Skeletal muscle satellite cell (primary cell): Measurements from ENCODE around the gene ZSCAN32.

- CAGE, long polyA plus RNA = no peak
Measured at GRCh38 chr16:3400434-3401685, at the start of gene ZSCAN32. Gene ZSCAN32 (minus strand): TSS chr16:3401004.

DNA sequence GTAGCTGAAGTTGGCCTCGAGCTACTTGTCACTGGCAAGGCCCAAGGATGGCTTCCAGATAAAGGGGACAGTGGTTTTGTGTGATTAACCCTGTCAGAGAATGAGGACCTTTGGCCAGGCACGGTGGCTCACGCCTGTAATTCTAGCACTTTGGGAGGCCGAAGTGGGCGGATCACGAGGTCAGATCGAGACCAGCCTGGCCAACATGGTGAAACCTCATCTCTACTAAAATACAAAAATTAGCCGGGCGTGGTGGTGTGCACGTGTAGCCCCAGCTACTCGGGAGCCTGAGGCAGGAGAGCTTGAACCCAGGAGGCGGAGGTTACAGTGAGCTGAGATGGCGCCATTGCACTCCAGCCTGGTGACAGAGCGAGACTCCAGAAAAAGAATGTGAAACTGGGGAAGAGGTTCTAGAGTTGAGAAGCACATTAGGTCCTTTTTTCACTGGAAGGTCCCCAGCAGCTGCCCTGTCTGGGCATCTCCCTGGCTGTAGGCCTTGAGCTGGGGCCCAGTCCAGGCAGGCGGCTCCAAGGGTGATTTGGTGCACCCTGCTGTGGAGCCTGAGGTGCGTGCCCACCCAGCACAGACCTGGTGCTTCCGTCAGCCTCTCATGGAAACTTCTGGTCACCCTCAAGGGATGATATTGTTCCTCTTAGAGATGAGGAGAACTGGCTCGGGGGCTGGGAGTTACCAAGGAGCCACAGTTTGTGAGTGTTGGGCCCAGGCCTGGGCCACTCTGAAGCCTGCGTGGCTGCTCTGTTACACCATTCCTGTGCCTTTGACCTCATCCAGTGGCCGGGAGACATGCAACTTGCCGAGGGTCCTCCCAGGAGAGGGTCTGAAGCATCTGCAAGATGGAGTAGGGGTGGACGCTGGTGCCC is 8.0 kb downstream of the C16orf90 start:
- CAGE, long polyA plus RNA = no peak

DNA sequence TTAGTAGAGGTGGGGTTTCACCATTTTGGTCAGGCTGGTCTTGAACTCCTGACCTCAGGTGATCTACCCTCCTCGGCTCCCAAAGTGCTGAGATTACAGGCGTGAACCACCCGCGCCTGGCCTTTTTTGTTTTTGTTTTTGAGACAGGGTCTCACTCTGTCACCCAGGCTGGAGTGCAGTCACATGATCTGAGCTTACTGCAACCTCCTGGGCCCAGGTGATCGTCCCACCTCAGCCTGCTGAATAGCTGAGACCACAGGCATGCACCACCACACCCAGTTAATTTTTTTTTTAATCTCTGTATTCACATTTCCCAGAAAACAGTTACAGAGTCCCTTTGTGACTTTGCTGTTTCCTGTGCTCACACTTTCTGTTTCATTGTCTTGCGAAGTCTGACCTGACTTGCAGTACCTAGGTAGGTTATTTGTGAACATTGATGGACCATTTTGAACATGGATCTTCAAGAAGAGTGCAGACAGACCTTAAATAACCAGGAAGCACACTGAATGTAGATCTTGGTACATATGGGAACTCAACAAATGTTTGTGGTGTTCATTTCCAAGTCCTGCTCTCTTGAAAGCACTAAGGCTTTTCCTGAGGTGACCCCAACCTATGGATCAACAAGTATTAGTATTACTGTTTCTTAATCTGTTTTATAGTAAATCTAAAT is 2.8 kb downstream of the CLUAP1 start:
- CAGE, long polyA plus RNA = no peak

GRCh38 chr16:3509484-3510016 is 8.7 kb downstream of the CLUAP1 start:
- CAGE, long polyA plus RNA = no peak

- CAGE, long polyA plus RNA = no peak
Measured at GRCh38 chr16:3626343-3626817, 15.0 kb upstream of the SLX4 start.

DNA sequence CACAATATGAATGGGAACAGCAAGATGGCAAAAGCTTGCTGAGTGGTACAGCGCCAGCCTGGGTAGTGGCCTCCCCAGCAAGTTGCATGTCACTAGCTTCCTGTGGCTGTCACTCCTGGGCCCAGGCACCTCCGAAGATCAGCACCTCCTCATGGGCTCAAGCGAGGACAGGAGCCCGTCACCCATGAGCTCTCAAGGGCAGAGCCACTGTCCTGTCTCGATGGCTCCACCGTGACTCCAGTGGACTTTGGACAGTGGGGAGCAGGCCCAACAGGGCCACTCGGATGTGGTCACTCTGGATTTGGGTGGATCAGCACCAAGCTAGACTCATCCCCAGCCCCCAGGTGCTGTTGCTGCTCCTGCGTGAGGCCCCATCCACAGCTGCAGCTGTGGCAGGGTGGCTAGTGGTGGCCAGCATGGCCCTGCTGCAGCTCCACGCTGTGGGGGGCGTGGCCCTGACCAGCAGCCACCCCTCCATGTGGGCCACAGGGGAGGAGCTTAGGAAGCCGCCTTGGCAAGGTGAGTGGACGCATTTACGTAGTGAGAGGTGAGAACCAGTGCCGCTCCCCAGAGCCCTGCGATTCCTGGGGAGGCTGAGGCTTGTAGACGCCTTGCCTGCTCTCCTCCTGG is 13.7 kb upstream of the DNASE1 start:
- CAGE, long polyA plus RNA = no peak

GRCh38 chr16:3645797-3646153 is 8.7 kb upstream of the DNASE1 start:
- CAGE, long polyA plus RNA = no peak

- CAGE, long polyA plus RNA = no peak
Measured at GRCh38 chr16:3655591-3656491, 1.4 kb downstream of the DNASE1 start.

DNA sequence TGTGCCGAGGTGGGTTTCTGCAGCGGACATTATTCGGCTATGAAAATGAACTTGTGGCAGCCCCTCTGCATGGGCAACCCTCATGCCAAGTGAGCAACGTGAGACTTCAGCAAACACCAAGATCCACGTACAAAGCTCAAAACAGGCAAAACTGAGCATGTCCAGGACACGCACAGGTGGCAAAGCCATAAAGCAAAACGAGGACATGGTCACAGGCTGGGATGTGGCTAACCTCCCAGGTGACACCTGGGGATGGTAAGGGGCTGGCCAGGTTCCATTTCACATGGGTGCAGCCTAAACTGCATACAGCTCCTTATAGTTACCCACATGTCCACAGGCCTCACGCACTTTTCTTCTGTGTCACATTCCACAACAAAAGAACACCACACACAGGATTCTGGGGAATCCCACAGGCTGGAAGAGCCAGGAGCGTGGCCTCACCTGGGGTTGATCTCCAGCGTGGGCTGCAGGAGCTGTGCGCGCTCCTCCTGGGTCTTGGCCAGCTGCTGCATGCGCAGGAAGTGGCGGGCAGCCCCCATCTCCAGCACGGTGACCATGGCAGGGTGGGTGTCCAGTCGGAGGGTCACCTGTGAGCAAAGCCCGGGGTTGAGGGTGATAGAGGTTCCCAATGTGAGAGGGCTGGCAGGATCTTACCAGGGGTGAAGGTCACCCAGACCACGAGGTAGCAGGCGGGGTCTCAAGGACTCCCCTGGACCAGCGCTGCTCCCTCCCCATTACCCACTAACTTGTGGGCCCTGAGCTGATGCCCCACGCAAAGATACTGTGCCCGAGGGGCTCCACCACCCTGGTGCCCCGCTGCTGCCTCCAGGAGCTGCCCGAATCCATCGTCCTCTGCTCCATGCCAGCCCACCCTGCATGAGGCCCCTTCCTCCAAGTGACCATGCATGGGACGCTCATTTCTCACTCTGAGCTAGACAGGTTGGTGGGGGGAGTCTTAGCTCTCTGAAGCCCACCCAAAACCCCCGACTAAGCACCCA is 7.4 kb downstream of the DNASE1 start:
- CAGE, long polyA plus RNA = no peak

DNA sequence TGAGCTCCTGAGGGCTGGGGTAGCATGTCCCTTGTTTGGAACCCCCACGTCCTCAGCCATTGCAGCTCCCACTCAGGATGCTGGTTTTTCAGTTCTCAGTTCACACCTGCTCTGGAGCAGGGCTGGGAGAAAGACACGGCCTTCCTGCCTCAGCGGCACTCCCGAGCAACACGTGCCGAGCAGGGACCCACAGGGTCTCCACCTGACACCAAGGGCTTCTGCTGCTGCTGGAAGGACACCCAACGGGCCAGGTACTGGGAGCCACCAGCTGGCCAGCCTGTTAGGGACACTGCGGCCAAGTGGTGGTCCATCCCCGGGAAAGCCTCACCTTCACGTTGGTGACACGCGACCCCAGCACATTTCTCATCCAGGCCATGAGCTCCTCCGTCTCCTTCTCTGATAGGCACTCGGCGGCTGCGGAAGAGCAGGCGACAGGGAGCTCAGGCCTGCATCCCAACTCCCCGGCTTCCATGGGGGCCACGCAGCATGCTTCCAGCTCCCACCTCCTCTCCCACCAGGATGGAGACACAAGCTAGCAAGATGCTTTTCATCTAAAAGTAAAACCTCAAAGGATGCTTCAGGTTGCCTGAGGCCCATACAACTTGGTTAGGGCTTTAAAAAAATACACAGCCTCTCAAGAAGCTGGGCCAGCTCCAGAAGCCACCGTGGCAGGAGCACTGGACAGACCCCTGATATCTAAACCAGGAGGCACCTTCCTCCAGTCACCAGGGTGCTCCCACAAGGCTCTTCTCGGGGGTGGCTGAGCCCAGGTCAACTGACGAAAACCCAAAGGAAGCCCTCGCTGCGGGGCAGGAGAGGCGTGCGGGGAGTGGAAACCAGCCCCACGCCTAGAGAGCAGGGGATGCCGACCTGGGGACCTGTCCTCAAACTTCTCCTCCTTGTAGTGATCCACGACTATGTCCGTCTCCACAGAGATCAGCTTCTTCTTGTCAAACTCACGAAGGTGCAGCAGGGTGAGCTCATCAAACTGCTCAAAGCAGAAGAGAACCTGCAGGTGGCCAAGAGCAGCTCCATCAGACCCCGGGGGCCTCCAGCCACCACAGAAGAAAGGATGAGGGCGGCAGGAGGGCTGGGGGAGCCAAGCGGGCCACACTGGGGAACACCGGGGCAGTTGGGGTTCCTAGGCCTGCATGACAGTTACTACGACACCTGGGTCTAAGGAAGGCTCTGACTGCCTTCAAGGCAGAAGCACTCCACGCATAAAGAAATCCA is 8.5 kb downstream of the DNASE1 start:
- CAGE, long polyA plus RNA = start-site peak on the plus strand centred at position 936 of the sequence, 129 bp wide, 14 and 10 reads in 2 replicates

DNA sequence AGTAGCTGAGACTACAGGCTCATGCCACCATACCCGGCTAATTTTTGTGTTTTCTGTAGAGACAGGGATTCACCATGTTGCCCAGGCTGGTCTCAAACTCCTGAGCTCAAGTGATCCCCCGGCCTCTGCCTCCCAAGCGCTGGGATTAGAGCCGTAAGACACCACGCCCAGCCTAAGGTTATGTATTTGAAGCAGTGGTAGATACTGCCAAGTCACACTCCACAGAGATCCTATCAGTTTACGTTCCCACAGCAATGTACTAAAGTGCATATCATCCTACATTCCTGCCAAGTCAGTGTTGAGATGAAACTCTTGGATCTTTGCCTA is 20.5 kb downstream of the TRAP1 start:
- CAGE, long polyA plus RNA = no peak

DNA sequence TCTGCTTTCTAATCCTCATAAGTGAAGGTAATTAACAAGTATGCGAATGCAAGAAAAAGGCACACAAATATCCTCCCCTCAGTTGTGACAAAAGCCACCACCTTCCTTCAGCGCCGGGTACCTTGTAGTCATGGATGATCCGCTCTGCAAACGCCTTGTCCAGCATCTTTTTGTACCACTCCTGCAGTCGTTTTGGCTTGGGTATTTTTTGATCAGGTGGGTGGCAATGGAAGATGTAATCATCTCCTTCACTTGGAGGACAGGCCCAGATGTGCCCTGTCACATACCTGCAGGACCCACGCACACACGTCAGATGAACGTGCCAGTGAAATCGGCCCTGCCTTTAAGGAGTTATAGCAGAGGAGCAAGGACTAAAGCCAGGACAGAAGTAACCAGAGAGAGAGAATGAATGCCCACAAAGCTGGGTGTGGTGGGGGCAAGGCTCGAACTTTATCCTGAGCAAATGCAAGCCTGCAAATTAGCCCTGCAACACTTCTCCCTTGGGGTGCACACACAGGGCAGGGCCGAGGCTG is 19.3 kb upstream of the TRAP1 start:
- CAGE, long polyA plus RNA = no peak

DNA sequence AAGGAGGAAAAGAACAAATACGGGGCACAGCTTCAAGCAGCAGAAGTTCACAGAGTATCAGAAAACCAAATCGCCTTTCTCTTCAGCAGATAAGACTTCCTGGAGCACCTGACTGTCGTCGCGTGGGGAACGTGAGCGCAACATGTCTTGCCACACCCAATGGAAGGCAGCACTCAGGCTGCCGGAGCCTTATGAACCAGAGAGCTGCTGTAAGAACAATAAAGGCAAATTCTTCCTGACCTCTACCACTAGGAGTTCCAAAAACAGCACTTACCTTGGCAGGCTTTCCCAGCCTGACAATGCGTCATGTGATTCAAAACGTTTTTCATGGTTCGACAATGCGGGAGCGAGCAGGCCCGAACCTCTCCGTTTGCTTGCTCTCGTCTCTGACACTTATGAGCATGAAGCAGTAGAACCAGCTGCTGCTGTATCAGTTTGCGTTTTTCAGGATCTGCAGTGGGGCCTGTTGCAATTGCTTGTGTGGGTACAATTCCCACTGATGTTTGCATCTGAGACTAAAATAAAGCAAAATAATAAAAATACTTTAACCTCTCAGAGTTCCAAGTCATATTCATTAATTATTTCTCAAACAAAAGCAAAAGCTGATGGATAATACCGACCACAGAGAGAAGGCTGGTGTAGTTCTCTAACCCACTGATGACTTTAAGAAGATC is 75.9 kb upstream of the TRAP1 start:
- CAGE, long polyA plus RNA = no peak

DNA sequence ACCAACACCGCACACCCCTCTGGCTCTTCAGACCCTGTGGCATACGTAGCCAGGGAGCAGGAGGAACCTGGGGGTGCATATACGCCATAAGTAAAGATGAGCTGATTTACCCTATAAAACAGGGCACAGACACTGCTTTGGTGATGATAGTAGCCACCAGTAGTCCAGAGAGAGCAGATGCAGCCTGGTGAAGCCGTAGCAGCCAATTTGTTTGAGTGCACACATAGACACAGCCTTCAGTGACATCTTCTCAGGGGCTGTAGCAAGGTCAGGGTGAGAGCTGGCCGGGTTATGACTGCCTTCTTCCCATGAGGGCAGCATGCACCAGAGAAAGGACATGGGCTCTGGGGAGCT is 35.6 kb upstream of the CREBBP start:
- CAGE, long polyA plus RNA = no peak

DNA sequence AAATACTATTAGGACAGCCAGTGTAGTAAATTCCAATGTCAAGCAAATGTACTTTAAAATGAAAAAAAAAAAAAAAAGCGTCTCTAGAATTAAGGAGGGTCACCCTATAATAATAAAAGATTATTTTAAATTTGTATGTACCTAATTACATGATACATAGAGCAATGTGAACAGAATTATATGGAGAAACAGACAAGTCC is 49.3 kb upstream of the CREBBP start:
- CAGE, long polyA plus RNA = no peak

DNA sequence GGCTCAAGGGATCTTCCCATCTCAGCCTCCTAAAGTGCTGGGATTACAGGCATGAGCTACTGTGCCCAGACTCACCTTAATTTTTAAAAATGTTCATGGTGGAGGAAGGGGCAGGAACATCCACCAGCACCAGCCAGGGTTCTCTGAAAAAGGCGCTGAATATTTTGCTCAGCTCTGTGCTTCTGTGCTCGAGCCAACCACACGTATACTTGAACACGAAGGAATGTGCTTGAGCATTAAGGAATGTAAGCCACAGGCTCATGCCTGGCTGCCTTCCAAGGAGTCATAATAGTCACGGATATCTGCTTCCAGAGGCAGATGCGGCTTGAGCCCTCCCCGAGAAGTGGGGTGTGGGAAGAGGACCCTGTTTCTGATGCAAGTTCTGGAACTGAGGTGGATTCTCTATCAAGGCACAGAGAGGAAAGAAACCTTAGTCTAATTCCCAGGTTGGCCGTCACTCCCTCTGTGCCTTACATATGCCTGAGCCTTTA is 65.6 kb upstream of the CREBBP start:
- CAGE, long polyA plus RNA = no peak

DNA sequence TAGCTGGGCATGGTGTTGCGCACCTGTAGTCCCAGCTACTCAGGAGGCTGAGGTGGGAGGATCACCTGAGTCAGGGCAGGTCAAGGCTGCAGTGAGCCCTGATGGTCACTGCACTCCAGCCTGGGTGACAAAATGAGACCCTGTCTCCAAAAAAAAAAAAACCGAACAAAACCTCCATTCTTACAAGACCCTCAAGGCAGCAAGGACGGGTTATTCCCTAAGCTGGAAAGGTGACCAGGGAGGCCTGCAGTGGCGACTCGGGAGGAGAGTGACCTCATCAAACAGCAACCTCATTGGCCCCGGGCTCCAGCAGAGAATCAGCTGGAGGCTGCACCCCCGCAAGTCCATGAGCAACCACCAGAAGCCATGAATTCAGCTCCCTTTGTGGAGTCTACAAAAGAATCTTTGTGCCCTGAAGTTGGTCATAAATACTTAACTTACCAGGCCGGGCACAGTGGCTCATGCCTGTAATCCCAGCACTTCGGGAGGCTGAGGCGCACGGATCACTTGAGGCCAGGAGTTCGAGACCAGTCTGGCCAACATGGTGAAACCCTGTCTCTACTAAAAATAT is 80.9 kb upstream of the CREBBP start:
- CAGE, long polyA plus RNA = no peak

- CAGE, long polyA plus RNA = no peak
Measured at GRCh38 chr16:4019310-4019932, 96.8 kb downstream of the ADCY9 start.

GRCh38 chr16:4058187-4058936 is 57.9 kb downstream of the ADCY9 start:
- CAGE, long polyA plus RNA = no peak

GRCh38 chr16:4080970-4081463 is 35.2 kb downstream of the ADCY9 start:
- CAGE, long polyA plus RNA = no peak